B cell (primary cell): ENCODE measurements around the gene FNIP1.

- PRO-cap, result no peak
- CAGE, long polyA plus RNA, result no peak
Observed at GRCh38 chr5:128167504-128168063, 84.0 kb downstream of the SLC12A2 start.

- PRO-cap, result no peak
- CAGE, long polyA plus RNA, result no peak
Observed at GRCh38 chr5:129751514-129751909, 3.6 kb downstream of the MINAR2 start.

- PRO-cap, result no peak
- CAGE, long polyA plus RNA, result no peak
Observed at GRCh38 chr5:130549671-130550424, 615.2 kb downstream of the HINT1 start.

GRCh38 chr5:130884676-130885477 lies 280.2 kb downstream of the HINT1 start:
- PRO-cap, result no peak
- CAGE, long polyA plus RNA, result no peak

- PRO-cap, result no peak
- CAGE, long polyA plus RNA, result no peak
Observed at GRCh38 chr5:131266430-131266704, 2.5 kb downstream of the CDC42SE2 start.

DNA sequence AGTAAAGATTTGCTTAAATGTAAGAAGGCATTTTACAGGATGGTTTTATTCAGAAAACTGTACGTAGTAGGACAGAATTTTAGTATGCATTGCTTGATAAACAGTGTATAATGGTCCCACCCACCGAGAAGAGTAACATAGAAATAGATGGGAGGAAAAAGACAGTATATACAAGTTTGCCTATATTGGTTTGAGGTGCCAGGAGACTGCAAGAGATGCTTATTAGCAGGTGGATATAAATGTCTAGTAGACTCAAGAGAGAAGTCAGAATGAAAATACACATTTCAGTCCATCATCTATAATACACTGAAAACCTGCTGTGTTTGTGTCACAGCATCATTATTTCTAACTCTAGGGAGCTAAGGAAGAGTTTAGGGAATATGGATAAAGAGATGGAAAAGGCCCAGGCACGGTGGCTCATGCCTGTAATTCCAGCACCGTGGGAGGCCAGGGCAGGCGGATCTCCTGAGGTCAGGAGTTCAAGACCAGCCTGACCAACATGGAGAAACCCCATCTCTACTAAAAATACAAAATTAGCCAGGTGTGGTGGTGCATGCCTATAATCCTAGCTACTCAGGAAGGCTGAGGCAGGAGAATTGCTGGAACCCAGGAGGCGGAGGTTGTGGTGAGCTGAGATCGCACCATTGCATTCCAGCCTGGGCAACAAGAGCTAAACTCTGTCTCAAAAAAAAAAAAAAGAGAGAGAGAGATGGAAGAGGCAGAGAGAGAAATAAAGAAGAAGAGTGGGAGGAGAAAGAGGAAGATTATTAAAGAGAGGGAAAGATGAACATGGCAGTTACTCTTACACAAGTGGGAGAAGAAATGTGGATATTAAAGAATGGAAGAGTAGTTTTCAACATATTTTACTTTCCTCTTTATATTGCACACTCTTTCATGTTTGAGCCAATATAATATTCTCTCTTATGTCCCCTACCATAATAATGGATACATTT lies 79.5 kb downstream of the CDC42SE2 start:
- PRO-cap, result no peak
- CAGE, long polyA plus RNA, result no peak

DNA sequence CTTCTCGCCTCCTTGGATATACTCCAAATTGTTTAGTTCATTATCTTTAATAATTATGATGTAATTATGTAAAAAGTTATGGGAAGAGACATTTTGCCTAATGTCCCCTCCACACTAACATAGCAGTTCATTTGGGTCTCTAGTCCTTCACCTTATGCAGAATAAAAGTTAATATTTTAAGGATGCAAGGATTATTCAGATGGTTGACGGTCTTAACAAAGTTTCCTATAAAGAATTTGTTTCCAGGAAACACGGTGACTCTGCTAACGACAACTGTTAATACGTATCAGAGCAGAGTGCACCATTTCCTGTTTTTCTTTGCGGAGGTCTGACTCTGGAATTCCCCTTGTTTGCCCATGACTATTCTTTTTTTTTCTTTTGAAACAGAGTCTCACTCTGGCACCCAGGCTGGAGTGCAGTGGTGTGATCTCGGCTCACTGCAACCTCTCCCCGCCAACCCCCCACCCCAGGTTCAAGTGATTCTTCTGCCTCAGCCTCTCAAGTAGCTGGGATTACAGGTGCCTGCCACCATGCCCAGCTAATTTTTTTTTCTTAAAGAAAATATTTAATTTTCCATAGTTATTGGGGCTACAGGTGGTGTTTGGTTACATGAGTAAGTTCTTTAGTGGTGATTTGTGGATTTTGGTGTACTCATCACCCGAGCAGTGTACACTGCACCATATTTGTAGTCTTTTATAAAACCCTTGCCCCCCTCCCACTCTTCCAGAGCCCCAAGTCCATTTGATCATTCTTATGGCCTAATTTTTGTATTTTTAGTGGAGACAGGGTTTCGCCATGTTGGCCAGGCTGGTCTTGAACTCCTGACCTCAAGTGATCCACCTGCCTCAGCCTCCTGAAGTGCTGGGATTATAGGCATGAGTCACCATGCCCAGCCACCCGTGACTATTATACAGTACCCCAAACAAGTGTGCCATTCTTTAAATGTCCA lies 116.0 kb downstream of the CDC42SE2 start:
- PRO-cap, result bidirectional peak, plus-strand start at position 386 of the sequence, minus-strand start at position 229 of the sequence
- CAGE, long polyA plus RNA, result no peak

DNA sequence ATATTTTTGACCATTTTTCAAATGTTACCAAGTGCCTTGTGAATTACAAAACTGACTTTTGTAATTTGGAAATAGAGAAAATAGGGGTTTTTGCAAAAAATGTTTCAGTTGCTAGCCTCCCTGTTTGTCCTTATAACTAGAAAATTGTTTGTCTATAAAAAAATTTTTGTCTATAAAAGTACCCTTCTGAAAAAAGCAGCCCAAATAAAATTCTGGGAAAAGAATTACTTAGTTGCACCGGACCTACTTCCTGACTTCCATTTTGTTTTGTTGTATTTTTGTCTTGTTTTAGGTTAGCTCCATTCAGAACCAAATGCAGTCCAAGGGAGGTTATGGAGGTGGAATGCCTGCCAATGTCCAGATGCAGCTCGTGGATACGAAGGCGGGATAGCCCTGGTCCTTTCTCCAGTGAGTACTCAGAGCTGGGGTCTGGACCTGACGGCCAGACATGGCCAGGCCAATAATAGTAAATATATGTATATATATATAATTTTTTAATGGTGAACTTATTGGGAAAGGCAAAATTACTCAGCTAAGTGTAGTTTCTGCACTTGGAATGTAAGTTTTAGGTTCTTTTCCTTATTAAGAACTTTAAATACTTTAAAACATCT lies 127.0 kb downstream of the CDC42SE2 start:
- PRO-cap, result no peak
- CAGE, long polyA plus RNA, result no peak

- PRO-cap, result bidirectional peak, plus-strand start at chr5:131394387, minus-strand start at chr5:131394251
- CAGE, long polyA plus RNA, result no peak
Observed at GRCh38 chr5:131394174-131394815, 130.4 kb downstream of the CDC42SE2 start.

- PRO-cap, result no peak
- CAGE, long polyA plus RNA, result no peak
Observed at GRCh38 chr5:131576558-131577382, 58.3 kb downstream of the RAPGEF6 start.

DNA sequence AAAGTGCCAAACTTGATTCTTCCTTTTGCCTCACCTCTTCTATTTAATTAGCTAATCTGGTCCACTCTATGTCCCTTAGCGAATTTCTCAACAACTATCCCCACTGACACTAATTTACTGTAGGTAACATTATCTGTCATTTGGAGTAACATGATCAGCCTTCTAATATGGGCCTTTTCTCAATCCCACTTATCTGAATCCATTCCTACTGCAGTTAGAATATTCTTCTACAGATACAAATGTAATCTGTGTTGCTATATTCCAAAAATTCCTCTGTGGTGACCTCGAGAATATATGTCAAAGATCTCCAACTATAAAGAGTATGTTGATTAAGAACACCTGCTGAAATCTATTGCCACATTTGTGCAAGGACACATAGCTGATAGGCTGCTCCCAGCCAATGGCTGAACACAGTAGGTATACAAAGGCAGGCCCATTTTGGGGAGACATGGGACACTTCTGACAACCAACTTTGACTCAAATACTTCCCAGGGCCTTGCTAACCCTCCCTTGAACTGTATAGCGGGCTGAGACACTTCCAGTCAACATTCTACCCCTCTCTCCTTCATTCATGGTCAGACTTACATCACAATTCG lies 78.8 kb upstream of the RAPGEF6 start:
- PRO-cap, result no peak
- CAGE, long polyA plus RNA, result no peak

GRCh38 chr5:131728784-131729299 lies 68.0 kb downstream of the FNIP1 start:
- PRO-cap, result no peak
- CAGE, long polyA plus RNA, result no peak

GRCh38 chr5:131746972-131747657 lies 49.7 kb downstream of the FNIP1 start:
- PRO-cap, result no peak
- CAGE, long polyA plus RNA, result no peak

GRCh38 chr5:131795940-131797137 lies at the start of gene FNIP1:
Gene FNIP1 (minus strand): TSS chr5:131797017.
- PRO-cap, result bidirectional peak, plus-strand start at chr5:131796244, minus-strand start at chr5:131795936; bidirectional peak, plus-strand start at chr5:131796361, minus-strand start at chr5:131796272; bidirectional peak, plus-strand start at chr5:131796379, minus-strand start at chr5:131796389; bidirectional peak, plus-strand start at chr5:131796497, minus-strand start at chr5:131796518; bidirectional peak, plus-strand start at chr5:131797263, minus-strand start at chr5:131797017
- CAGE, long polyA plus RNA, result start-site peak on the minus strand at chr5:131796969-131797020, 36 and 28 reads in 2 replicates

DNA sequence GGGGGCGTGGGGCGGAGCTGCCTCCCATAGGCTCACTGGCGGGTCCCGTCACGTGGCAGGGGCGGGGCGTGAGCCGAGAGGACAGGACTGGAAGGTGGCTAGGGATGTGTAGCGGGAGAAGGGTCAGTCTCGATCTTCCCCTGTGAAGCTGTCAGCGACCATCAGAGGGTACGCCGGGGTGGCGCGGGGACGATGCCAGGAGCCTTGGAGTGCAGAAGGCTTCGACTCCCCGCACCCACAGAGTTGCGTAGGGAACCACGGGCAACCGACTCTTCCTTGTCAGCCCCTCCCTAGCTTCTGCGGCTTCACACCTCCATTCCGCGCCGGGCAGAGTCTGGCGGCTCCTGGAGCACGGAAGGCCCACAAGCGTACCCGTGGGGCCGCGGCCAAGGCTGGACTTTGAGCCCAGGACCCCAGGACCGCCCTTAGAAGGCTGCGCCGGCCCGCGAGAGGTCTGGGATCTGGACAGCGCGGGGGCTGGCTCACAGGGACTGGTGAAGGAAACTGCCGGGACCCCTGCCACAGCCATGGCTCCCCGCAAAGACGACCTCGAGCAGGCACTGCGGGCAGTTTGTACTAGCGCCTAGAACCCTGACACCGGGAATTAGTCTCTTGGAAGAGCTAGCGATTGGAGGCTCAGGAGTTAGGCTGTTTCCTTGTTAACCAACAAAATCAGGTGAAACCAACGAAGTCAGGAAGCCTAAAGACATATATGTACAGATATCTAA lies 485 bp upstream of the FNIP1 start:
- PRO-cap, result bidirectional peak, plus-strand start at position 126 of the sequence, minus-strand start outside the sequence; bidirectional peak, plus-strand start at position 308 of the sequence, minus-strand start at position 299 of the sequence
- CAGE, long polyA plus RNA, result no peak

GRCh38 chr5:131999188-131999956 lies 12.1 kb downstream of the ACSL6 start:
- PRO-cap, result no peak
- CAGE, long polyA plus RNA, result no peak

GRCh38 chr5:132099039-132099398 lies 25.4 kb downstream of the CSF2 start:
- PRO-cap, result no peak
- CAGE, long polyA plus RNA, result no peak

DNA sequence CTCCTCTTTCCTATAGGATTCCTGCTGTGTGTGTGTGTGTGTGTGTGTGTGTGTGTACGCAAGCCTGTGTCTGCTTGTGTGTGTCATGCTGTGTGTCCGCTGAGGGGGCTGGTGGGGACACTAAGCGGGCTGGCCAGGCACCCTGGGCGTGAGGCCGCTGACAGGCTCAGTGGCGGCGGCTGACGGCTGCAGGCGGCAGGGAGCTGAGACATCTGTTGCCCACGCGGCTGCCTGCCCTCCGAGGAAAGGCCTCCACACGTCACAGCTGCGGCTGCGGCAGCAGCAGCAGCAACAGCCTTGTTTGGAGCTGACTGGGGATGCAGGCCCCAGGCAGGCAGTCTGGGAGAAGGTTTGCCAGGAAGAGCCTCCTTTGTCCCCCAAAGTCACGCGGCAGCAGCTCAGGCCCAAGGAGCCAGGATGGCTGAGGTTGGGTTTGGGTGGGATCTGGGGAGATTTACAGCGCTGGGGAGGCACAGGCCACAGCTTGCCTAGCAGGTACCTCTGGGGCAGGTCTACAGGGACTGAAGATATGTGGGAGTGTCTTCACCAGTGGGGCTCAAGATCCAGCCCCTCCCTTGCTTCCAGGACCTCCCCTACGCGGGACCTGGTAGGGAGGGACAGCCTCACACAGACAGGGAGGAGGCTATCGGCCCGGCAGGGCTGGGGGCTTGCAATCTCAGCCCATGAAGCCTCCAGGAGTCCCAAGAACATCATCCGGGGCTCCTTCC lies 1.8 kb downstream of the PDLIM4 start:
- PRO-cap, result no peak
- CAGE, long polyA plus RNA, result no peak

GRCh38 chr5:132265536-132266292 lies 8.2 kb downstream of the PDLIM4 start:
- PRO-cap, result no peak
- CAGE, long polyA plus RNA, result no peak

DNA sequence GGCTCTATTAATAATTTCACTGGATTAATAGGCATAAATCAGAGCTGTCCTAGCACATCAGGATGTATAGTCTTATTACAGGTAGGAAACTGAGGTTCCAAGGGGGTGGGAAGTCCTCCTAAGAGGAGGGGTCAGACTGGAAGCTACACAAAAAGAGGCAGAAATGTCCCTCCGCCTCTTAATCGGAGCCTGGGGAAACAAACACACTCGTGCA lies 1.3 kb upstream of the SLC22A4 start:
- PRO-cap, result no peak
- CAGE, long polyA plus RNA, result no peak